Measurements from ENCODE around the gene PM20D2.

DNA sequence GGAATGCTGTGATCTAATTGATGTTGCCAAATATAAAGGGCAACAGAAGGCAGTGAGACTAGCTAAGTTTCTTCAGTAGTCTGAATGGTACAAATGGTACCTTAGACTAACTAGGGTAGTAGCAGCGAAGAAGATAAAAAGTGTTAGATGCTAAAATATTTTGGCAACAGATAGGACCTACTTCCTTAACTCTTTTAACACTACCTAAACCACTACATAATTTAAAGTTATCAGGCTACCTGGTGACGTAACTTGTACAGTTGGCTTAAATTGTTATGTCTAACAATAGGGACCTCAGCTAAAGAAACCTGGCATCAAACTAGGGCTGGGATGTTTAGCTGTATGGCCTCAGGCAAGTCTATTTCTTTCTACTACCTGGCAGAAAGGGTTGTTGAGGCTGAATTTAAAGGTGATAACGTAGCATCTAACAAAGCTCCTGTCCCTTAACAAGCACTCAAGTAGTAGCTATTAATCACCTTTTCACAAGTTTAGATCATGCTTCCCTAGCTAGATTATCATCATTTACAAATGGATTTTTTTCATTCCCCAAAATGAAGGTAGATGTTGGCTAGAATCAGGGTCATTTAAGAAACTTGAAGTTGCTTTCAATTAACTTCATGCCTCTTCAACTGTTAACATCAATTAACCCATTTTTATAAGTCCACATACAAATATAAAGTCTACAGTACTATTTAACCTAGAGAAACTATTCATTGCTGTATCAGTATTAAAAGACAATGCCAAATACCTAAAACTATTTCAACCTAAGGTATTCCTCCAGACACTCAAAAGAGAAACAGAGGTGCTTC, 11.0 kb downstream of the SYNCRIP start:
- PRO-cap = no peak
- RAMPAGE, long total RNA, 4 experiments = no peak in any of the 4 experiments

DNA sequence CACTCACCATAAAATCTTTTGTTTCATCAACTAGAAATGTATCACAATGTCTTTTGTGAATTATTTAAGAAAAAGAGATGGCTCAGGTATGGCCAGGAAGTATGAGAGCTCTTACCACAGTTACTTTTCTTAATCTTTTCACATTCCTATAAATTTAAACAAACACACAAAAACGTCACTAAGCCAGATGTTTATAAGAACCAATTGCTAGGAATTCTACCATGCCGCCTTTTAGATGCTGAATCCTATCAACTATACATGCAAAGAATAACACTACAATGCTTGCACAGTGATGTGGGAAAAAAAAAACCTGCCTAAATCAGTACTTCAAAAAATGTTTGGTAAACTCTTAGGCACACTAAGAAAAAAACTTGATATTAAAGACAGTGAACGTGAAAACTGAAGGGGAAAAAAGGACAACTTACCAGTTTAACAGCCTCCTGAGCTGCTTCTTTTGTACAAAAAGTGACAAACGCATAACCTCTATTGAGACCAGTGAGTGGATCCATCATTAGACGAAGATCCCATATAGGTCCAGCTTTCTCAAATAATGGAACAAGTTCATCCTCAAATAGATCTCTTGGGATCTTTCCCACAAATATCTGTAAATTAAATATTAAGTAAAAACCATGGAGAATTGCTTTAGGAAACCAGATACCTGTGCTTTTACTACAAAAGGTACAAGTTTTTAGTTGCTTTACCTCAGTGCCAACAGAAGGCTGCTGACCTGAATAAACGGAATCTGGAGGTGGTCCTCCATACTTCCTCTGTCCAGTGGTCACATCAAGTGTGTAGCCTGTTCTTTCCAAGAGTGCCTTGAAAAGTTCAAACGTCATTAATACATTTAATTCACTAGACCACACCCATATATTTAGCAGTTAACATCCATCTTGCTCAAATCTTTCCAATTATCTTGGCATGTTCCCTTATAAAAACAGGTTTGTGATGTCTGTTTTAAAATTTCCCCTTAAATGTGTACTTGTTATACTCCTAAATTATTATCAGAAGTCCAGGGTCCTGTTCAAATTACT, 5.8 kb downstream of the SYNCRIP start:
- PRO-cap = no peak
- RAMPAGE, long total RNA, 4 experiments = no peak in any of the 4 experiments

DNA sequence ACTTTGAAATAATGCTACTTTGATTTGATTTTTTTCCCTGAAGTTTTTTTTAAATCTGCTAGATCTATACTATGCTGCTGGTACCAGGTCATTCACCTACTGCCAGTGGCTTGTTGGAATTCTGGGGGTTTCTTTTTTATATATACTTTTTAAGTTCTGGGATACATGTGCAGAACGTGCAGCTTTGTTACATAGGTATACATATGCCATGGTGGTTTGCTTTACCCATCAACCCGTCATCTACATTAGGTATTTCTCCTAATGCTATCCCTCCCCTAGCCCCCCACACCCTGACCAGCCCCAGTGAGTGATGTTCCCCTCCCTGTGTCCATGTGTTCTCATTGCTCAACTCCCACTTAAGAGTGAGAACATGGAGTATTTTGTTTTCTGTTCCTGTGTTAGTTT, 644.3 kb upstream of the HTR1E start:
- PRO-cap = no peak
- RAMPAGE, long total RNA, 4 experiments = no peak in any of the 4 experiments

DNA sequence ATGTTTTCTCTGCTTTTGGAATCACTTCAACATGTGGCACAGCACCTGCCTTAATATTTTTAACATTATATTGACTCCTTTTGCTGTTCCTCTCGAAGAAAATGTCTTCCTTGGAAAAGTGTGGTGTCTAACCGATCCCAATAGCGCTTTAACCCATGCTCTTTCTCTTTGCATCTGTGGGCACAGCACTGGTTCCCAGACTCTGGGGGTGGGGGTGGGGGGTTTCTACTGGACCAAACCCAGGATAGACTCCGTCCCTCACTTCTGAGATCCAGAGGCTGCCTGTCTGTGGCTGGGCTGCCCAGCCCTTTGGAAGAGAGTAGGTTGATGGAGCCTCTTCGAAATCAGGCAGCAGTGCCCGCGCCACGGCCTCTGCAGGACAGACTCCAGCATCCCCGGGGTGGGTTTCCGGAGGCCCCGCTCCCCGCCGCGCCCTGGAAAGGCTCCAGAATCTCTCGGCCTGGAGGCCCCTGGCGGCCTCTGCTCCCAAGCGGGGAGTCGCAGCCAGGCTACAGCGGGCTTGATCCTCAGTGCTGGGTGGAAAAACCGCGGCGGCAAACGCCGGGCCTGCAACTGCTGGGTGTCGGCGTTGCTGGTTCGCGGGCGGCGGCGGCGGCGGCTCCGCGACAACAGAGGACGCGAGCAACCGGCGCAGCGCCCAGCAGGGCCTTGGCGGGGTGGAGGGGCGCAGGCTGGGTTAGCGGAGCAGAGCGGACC, 3.8 kb upstream of the ZNF292 start:
- PRO-cap = bidirectional peak, plus-strand start at position 583 of the sequence, minus-strand start at position 496 of the sequence
- RAMPAGE, long total RNA, 4 experiments = no peak in any of the 4 experiments

DNA sequence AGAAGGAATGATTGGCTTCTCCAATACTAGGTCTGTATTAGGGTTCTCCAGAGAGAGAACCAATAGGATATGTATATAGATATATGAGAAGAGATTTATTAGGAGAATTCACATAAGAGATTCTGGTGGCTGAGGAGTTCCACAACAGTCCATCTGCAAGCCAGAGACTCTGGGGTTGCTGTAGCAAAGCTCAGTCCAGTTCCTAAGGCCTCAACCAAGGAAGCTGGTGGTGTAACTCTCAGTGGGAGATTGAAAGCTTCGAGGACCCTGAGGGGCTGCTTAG, 29.1 kb downstream of the ZNF292 start:
- PRO-cap = no peak
- RAMPAGE, long total RNA, 4 experiments = no peak in any of the 4 experiments

GRCh38 chr6:87258992-87260209, 63.0 kb upstream of the SMIM8 start:
- PRO-cap = no peak
- RAMPAGE, long total RNA, 4 experiments = no peak in any of the 4 experiments

- PRO-cap = no peak
- RAMPAGE, long total RNA, 4 experiments = no peak in any of the 4 experiments
Measured at GRCh38 chr6:87674954-87675337, 27.1 kb downstream of the AKIRIN2 start.

GRCh38 chr6:87700540-87701458, 1.2 kb downstream of the AKIRIN2 start:
- PRO-cap = unidirectional peak, plus-strand start at chr6:87701026; unidirectional peak, plus-strand start at chr6:87701271
- RAMPAGE, long total RNA, 4 experiments = no peak in any of the 4 experiments

DNA sequence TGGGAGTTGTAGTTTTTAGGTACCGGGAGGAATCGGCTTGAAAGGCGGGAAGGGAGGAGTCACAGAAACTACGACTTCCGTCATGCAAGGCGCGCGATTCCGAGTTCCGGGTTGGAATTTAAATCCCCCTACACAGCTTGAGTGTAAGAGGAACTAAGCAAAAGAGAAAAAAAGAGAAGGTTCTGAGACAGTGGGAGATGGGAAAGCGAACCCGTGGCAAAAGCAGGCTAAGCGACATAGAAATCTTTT, 233 bp upstream of the AKIRIN2 start:
- PRO-cap = bidirectional peak, plus-strand start at position 187 of the sequence, minus-strand start outside the sequence
- RAMPAGE, long total RNA, 4 experiments = no peak in any of the 4 experiments

DNA sequence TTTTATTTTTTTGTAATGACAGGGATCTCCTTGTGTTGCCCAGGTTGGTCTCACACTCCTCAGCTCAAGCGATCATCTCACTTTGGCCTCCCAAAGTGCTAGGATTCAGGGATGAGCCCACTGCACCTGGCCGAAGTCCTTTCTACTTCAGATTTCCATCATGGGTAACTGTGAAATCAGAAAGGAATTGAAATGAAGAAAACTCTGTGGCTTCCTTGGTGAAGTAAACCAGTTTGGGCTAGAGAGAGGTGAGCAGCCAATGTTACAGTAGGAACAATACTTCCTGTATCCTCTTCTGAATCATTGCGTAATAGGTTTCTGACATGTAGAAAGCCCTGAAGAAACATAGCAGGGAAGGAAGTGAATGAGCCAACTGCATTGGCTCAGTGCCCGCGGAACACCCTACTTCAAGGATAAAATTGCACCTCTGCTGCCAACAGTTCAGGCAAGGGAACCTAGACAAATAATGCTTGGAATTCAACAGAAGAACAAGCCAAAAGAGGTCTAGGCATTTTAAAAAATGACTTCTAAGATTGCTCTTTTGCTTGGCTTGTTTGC, 29.7 kb upstream of the AKIRIN2 start:
- PRO-cap = no peak
- RAMPAGE, long total RNA, 4 experiments = no peak in any of the 4 experiments

- PRO-cap = no peak
- RAMPAGE, long total RNA, 4 experiments = no peak in any of the 4 experiments
Measured at GRCh38 chr6:87848331-87848993, 146.4 kb upstream of the AKIRIN2 start.

DNA sequence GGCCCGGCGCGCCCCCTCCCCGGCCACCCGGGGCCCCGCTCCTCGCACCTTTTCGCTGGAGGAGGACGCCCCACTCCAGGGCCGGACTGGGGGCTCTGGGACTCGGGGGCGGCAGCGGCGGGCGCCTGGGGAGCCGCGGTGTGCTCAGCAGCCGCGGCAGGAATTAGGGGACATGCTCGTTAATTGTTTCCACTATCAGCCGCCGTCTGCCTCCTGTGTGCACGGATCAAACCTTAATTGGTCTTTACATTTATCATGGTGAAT, 927 bp upstream of the CNR1 start:
- PRO-cap = no peak
- RAMPAGE, long total RNA, 4 experiments = no peak in any of the 4 experiments

- PRO-cap = no peak
- RAMPAGE, long total RNA, 4 experiments = no peak in any of the 4 experiments
Measured at GRCh38 chr6:89009834-89010386, 46.5 kb upstream of the RNGTT start.

GRCh38 chr6:89145272-89146171, at the start of gene PM20D2:
Gene PM20D2 (plus strand): TSS chr6:89146055.
- PRO-cap = unidirectional peak, plus-strand start at chr6:89145658; bidirectional peak, plus-strand start at chr6:89146090, minus-strand start at chr6:89146003
- RAMPAGE, long total RNA, 4 experiments = no peak in any of the 4 experiments

DNA sequence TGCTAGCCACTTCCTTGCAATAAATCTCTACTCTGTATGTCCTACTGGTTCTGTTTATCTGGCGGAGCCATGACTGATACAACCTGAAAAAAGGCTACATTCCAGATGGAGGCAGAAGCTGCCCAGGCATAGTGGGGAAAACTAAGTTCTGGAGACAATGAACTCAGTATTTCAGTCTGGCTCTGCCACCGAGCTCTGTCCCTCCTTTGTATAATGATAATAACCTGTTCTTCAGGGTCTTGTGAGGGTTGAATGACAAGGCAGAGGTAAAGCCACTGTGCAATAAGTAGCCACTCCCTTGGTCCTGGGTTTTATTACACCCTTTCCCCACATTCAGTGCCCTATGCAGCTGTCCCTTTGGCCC, 30.6 kb downstream of the GABRR1 start:
- PRO-cap = no peak
- RAMPAGE, long total RNA, 4 experiments = no peak in any of the 4 experiments

GRCh38 chr6:89321651-89322034, 6.5 kb upstream of the GABRR2 start:
- PRO-cap = no peak
- RAMPAGE, long total RNA, 4 experiments = no peak in any of the 4 experiments

- PRO-cap = no peak
- RAMPAGE, long total RNA, 4 experiments = no peak in any of the 4 experiments
Measured at GRCh38 chr6:89328800-89329616, 13.9 kb upstream of the GABRR2 start.

GRCh38 chr6:89435999-89436618, 3.2 kb downstream of the ANKRD6 start:
- PRO-cap = no peak
- RAMPAGE, long total RNA, 4 experiments = no peak in any of the 4 experiments

- PRO-cap = no peak
- RAMPAGE, long total RNA, 4 experiments = no peak in any of the 4 experiments
Measured at GRCh38 chr6:89483042-89483742, 50.2 kb downstream of the ANKRD6 start.

- PRO-cap = no peak
- RAMPAGE, long total RNA, 4 experiments = no peak in any of the 4 experiments
Measured at GRCh38 chr6:89542109-89542509, 96.4 kb downstream of the LYRM2 start.

Data from gastroesophageal sphincter (tissue), 4 donors.